ENCODE measurements around the genes TESK2, PIK3R3, MKNK1 and CYP4Z1.

- PRO-cap = no peak
- RAMPAGE, long total RNA = no peak
Observed at GRCh38 chr1:44826364-44826962, 16.6 kb downstream of the PTCH2 start.

DNA sequence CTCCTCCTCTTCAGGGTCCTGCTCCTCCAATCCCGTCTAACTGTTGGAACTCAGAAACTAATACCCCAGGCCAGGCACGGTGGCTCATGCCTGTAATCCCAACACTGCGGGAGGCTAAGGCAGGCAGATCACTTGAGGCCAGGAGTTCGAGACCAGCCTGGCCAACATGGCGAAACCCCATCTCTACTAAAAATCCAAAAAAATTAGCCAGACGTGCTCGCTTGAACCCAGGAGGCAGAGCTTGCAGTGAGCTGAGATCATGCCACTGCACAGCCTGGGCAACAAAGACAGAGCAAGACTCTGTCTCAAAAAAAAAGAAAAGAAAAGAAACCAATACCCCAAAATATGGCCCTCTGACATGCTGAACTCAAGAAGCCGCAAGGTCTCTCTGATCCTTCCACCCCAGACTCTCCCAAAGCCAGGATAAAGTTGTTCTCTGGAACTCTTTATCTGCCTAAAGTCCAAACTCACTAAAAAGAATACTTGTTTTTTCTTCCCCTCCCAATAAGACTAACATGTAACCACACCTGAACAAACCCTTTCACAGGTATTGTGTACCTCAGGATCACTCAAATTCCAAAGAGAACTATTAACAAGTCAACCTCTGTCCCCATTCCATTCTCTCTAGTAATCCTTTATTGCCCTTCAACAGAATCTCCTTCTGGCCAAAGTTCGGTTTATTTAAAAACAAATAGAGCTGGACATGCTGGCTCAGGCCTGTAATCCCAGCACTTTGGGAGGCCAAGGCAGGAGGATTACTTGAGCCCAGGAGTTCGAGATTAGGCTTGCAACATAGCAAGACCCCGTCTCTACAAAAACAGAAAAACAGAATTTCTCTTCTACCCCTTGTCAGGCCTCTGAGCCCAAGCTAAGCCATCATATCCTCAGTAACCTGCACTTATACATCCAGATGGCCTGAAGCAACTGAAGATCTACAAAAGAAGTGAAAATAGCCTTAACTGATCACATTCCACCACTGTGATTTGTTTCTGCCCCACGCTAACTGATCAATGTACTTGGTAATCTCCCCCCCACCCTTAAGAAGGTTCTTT is 3.9 kb downstream of the MUTYH start:
- PRO-cap = no peak
- RAMPAGE, long total RNA = no peak

- PRO-cap = no peak
- RAMPAGE, long total RNA = no peak
Observed at GRCh38 chr1:45343869-45344715, 4.1 kb downstream of the TOE1 start.

- PRO-cap = no peak
- RAMPAGE, long total RNA = no peak
Observed at GRCh38 chr1:45490616-45491725, at the start of gene TESK2. Gene TESK2, minus strand, starts transcription at chr1:45491163.

DNA sequence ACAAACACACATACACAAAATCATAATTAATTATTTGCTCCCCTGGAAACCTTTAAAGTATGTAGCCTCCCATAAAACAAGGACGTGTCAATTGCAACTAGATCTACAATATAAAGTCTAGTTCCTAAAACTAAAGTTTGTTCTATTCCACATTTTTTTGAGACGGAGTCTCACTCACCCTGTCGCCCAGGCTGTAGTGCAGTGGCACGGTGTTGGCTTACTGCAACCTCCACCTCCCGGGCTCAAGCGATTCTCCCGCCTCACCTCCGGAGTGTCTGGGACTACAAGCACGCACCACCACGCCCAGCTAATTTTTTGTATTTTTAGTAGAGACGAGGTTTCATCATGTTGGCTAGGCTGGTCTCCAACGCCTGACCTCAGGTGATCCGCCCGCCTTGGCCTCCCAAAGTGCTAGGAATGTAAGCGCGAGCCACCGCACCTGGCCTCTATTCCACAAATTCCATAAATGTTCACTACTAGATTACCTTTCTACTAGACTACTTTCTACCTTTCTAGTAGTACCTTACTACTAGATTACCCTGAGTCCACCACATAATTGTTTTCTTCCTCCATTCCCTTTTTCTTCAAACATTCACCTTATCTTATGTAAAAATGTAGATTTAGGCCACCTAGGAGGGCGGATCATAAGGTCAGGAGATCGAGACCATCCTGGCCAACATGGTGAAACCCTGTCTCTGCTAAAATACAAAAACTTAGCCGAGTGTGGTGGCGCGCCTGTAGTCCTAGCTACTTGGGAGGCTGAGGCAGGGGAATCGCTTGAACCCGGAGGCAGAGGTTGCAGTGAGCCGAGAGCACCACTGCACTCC is 1.1 kb upstream of the PRDX1 start:
- PRO-cap = no peak
- RAMPAGE, long total RNA = no peak

- PRO-cap = no peak
- RAMPAGE, long total RNA = no peak
Observed at GRCh38 chr1:45637382-45638124, 13.7 kb upstream of the CCDC17 start.

- PRO-cap = no peak
- RAMPAGE, long total RNA = no peak
Observed at GRCh38 chr1:45802527-45803240, 728 bp upstream of the MAST2 start.

GRCh38 chr1:45914119-45914838 is 110.9 kb downstream of the MAST2 start:
- PRO-cap = no peak
- RAMPAGE, long total RNA = no peak

DNA sequence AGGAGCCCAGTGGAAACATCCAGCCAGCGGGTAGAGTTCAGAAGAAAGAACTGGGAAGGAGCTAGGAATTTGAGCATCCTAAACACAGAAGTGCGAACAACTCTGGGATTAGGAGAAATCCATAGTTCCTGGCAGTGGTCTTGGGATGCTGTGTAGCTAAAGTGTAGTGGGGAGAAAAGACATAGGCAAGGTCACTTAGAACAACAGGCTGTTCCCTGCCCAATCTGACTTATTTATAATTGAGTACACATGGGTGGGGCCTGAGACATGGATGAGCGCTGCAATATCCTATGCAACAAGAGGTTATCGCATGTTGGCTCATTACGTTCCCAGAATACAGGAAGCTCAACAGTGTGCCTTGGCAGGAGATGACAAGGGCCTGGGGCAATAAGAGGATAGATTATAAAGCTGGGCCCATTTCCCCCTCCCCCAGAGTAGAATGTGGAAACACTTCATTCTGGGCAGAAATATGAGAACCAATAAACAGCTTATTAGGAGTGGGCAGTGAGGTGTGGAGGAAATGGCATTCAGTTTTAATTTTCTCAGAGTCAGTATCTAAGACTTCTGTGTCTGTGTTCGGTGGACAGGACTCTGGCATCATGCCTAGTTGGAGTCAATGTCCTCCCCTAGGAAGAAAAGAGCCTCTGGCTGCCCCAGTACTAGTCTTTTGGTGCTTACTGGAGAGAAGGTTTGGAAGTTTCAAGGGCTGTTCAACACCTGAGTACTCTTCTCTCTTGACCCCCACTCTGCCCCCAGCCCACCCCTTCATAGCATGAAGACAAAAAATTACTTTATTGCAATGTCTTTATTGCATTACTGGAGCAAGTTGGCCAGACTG is 92.9 kb downstream of the PIK3R3 start:
- PRO-cap = no peak
- RAMPAGE, long total RNA = no peak

DNA sequence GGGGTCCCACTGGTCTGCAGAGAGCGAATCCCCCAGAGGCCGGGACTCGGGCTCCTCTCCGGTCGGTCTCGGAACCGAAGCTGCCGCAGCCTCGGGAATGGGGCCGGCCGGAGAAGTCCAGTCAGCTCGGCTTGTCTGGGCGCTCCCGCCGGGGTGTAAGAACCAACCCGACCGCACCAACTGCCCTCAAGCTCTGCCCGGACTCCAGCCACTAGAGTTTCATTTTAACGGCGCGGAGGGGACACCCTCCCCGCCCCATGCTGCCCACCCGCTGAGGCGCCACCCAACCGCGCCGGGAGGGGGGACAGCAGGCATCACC is at the start of gene PIK3R3:
TSS of gene PIK3R3 (minus strand) at position 199 of the 319 bp plus-strand sequence.
- PRO-cap = unidirectional peak, minus-strand start at position 195 of the sequence
- RAMPAGE, long total RNA = no peak

DNA sequence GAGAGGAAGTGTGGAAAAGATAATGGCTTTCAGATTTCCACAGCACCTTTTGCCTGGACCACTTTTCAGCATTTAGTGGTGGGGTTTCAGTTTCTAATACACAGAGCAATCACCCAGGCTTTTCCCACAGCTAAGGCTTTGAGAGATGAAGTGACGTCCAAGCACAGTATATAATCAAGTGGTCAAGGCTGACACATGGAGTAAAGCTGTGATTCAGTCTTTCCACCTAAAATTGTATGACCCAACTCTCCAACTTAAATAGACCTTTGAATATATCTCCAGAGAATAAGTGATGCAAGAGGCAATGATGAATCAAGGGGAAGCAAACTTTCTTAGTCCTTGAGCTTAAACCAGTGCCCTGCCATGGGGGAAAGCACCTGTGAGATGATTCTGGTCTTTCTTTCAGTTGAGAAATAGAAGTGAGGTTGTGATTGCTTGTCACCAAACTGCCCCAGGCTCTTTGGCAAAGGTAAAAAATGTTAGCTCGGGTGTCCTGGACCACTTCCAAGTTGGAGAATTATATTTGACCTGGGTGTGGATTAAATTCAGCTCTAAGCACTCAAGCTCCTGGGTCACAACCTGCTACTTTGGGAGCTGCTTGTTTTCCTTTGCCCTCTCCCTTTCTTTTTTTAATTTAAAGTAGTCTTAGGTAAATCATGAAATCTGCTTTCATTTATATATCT is 2.4 kb upstream of the PIK3R3 start:
- PRO-cap = no peak
- RAMPAGE, long total RNA = no peak

DNA sequence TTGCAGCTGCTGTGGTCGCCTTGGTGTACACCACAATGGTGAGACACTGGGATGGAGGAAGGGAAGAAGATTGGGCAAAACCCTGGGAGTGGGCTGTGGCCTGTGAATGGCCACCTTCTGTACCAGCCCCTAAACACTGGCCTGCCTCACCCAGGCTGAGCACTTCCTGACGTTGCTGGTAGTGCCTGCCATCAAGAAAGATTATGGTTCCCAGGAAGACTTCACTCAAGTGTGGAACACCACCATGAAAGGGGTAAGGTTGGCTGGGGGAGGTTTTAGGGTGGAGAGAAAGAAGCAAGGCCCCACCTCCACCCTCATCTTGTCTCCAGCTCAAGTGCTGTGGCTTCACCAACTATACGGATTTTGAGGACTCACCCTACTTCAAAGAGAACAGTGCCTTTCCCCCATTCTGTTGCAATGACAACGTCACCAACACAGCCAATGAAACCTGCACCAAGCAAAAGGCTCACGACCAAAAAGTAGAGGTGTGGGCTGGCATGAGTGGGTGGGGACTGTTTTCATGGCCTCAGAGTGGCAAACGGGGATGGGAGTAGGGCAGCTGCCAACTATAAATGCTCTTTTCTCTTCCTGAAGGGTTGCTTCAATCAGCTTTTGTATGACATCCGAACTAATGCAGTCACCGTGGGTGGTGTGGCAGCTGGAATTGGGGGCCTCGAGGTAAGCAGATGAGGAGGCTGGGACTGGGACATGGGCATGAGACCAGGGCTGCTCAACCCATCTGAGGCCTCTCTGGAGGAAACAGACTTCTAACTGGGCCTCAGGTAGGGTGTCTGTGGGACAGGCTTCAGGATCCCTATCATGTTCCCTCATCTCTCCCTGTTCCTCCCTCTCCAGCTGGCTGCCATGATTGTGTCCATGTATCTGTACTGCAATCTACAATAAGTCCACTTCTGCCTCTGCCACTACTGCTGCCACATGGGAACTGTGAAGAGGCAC is 8.6 kb upstream of the P3R3URF start:
- PRO-cap = no peak
- RAMPAGE, long total RNA = no peak

DNA sequence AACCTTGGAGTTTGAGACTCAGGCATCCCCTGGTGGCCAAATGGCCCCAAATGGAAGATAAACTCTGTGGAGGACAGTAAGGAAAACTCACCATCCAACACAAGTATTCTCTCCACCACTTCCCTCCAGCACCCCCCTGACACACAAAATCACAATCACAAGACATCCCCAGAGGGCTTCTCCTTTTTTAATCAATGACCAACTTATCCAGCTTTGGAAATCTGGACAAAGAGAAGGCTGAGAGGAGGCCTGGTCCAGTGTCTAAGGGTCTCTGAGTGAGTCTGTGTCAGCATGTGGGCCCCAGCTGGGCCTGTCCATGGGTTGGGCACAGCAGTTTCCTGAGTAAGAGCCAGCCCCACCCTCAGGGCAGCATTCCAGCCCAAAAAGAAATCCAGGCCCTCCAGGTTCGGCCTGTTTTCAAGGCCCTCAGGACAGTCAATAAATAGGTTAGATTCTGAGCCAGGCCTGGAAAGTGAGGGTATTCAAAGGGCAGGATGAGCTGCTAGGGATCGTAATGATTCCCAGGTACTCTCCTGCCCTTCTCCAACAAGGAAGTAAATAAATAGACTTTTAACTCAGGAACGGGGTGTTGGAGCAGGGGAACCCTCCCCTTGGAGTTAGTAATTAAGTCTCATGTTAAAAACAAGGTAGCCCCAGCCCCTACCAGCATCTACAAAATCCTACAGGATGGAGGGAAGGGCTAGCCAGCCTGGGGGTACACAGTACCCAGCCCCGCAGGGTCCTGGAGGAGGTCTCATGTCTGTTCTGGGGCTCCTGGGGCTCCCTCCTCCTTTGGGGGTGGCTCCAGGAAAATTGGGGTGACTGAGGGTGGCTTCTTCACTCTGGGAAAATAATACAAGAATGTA is 9.5 kb downstream of the POMGNT1 start:
- PRO-cap = no peak
- RAMPAGE, long total RNA = no peak

- PRO-cap = no peak
- RAMPAGE, long total RNA = no peak
Observed at GRCh38 chr1:46302488-46302686, 1.0 kb downstream of the LRRC41 start.

DNA sequence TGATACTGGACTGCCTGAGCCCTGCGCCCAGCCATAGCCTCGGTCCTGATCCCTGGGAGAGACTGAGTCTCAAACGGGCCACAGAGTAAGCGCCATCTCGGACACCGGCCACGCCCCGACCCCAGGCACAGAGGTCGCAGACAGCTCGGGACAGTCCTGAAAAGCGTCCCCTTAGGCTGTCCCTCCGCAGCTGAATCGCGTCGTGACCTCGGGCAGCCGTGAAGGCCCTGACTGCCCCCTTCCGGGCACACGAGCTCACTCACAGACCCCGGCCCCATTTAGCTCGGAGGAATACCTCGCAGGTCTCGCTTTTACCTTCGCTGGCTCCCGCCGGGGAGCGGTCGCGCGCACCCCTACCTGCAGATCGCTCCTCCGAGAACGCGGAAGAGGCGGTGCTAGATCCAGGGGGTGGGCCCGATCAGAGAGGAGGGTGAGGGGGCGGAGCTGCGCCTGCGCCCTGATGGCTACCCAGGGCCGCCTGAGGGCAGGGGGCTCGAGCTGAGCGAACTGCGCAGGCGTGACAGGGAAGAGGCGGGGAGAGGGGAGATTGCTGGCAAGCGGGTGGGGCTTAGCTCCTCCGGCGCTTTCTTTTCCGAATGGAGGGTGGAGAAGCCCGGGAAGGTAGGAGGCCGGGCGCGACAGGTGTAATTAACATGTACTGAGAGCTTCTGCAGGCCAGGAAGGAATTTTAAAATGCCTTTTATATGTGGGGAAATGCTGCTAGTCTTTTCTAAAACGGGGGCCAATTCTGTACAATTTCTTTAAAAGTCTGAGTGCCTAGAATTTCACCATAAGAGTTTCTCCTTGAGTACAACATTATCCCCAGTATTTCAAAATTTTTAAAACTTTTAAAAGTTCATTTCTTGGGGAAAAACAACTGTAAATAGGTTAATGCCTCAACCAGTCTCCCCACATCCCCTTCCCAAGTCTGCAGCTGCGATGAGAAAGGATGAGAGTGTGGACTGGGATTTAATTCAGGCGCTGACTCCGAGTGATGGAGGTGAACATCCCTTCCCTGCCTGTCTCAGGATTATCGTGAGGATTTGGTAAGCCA is at the start of gene MKNK1:
TSS of gene MKNK1 (minus strand) at position 399 of the 1,054 bp plus-strand sequence.
- PRO-cap = unidirectional peak, minus-strand start at position 373 of the sequence
- RAMPAGE, long total RNA = no peak

GRCh38 chr1:46644933-46645603 is 23.1 kb downstream of the ATPAF1 start:
- PRO-cap = no peak
- RAMPAGE, long total RNA = no peak

DNA sequence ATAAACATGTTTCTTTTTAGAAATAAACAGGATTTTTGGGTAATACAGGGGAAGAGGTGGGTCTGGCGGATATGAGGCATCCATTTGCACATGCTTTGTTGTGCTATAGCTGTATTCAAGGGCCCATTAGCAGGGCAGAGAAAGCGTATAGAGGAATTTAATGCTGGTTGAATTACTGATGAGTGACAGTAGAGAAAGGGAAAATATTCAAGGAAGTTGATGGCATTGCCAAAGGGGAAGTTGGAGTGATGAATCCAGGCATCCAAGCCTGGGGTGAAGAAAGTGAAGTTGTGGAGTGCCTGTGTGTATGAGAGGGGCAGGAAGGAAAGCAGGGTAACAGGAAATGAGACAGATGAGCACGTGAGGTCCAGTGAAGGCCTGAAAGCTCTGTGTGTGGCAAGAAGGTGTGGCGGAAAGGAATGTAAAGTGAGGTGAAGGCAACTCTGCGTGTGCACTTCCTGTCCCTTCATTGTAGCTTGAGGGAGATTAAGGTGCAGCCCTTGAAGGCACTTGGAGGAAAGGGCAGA is 58.6 kb downstream of the CYP4B1 start:
- PRO-cap = no peak
- RAMPAGE, long total RNA = no peak

GRCh38 chr1:47067100-47067576 is at the start of gene CYP4Z1:
Gene CYP4Z1, plus strand, starts transcription at chr1:47067231.
- PRO-cap = no peak
- RAMPAGE, long total RNA = no peak

GRCh38 chr1:47129620-47130084 is 7.6 kb upstream of the CYP4A22 start:
- PRO-cap = no peak
- RAMPAGE, long total RNA = no peak

- PRO-cap = no peak
- RAMPAGE, long total RNA = no peak
Observed at GRCh38 chr1:47187591-47188014, 2.2 kb downstream of the PDZK1IP1 start.

Measured in spinal cord (tissue), 3 donors.